ENCODE results near the genes ARMS2 and SPADH.

- PRO-cap = no peak
Observed at GRCh38 chr10:122087039-122087736, 98.2 kb downstream of the TACC2 start.

GRCh38 chr10:122112515-122113544 is 123.9 kb downstream of the TACC2 start:
- PRO-cap = bidirectional peak, plus-strand start at chr10:122112885, minus-strand start at chr10:122112611; bidirectional peak, plus-strand start at chr10:122113388, minus-strand start at chr10:122113357

- PRO-cap = no peak
Observed at GRCh38 chr10:122120868-122121495, 132.0 kb downstream of the TACC2 start.

DNA sequence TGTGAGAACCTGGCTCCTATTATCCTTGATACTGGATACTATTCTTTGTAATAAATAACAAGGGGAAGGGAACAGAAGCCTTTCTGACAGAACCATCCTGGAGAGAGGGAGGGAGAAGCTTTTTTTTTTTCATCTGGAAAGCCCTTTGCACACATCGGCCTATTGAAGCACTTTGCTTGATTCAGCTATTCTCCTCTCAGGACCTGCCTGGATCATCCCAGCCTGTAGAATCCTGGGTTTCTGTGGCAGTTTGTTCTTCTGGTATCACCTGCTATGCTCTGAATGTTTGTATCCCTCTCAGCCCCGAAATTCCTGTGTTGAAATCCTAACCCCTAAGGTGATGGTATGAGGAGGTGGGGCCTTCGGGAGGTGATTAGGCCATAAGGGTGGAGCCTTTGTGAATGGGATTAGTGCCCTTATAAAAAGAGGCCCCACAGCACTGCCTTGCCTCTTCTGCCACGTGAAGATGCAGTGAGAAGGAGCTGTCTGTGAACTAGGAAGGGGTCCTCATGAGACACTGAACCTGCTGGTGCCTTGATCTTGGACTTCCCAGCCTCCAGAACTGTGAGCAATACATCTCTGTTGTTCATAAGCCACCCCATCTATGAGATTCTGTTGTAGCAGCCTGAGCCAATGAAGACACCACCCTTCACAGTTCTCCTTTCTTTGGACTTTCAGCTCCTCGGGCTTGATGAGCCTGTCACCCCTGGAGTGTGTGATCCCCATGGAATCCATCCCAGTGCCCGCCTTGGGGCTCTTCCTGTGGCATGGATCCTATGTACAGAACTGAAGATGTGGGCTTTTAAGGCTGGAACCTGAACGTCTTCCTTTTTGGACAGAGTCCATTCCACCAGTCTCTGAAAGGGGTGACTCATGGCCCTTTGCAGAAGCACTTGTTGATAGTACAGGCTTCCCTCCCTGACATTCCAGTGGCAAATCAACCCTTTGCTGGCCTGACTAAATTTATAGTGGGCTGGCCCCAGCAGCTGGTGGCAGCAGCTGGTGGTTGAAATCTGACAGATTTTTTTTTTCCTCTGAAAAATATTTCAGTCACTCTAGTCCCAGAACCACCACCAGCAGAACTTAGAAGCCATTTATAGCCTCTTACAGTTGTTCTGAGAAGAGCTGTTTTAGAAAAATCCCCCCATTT is 138.0 kb downstream of the TACC2 start:
- PRO-cap = no peak

- PRO-cap = no peak
Observed at GRCh38 chr10:122133206-122133589, 137.9 kb upstream of the BTBD16 start.

- PRO-cap = no peak
Observed at GRCh38 chr10:122150119-122150673, 120.9 kb upstream of the BTBD16 start.

DNA sequence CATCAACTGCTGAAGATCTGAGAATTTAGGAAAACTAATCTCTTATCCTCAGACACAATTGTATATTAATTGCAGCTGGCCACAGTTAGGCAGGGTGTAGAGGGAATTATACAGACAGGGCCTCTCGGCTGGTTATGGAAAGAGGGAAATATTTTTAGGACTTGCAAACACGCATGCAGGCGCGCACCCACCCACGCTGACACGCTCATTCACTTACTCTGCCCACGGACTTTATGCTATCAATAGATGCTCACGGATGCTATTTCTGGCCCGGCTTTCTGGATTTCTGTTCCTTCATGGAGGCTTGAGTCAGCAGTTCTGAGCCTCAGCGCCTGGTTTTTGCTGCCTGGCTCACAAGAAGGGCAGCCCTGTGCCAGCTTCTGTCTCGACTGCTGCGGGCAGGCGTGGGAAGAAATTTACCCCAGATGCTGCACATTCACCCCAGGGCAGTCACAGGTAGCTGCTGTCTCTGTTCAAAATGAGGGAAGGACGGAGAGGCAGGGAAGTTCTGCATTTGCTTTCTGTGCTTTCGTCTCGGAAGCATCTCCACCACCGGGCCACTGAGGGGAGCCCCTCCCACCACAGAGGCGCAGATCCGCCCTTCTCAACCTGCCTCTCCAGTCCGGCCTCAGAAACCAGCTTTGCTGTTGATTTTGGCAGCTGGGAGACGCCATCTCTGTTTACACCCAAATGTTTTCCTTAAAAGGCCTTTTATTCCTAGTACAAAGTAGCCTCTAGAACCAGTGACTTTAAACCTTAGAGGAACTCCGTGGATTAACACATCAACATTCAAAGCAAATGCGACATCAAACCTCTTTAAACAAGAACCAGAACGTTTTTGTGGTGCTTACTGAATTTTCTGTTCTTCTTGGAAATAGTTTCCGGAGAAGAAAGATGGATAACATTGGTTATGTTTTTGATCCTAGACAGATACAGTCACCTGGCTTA is 116.2 kb upstream of the BTBD16 start:
- PRO-cap = no peak

GRCh38 chr10:122165190-122165575 is 105.9 kb upstream of the BTBD16 start:
- PRO-cap = no peak

DNA sequence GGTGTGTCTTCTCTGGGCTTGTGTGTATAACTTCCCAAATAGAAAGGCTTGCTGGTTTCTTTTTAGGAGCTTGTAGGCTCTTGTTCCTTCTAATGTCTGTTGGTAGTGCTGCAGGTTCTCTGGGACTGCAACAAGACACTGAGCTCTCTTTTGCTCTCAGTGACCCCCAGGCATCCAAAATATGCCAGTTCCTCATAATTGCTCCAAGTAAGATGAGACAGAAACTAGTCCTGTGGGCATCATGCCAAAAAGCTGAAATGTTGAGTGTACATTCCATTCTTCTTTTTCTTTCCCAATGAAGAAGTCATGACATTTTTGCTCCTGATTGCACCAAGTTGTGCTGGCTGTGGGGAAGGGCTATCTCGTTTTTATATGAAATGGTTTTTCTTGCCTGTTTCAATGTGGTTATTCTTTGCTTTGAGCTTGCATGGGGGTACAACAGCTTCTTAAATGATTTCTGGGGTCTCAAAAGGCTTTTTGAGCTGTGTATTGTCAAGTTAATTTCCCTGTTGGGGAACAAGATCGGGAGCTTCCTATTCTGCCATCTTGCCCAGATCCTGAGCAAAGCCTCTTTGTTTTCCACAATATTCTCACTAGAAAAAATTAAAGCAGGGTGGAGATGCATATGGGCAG is 7.0 kb upstream of the BTBD16 start:
- PRO-cap = no peak

GRCh38 chr10:122375787-122375967 is 1.2 kb downstream of the PLEKHA1 start:
- PRO-cap = no peak

DNA sequence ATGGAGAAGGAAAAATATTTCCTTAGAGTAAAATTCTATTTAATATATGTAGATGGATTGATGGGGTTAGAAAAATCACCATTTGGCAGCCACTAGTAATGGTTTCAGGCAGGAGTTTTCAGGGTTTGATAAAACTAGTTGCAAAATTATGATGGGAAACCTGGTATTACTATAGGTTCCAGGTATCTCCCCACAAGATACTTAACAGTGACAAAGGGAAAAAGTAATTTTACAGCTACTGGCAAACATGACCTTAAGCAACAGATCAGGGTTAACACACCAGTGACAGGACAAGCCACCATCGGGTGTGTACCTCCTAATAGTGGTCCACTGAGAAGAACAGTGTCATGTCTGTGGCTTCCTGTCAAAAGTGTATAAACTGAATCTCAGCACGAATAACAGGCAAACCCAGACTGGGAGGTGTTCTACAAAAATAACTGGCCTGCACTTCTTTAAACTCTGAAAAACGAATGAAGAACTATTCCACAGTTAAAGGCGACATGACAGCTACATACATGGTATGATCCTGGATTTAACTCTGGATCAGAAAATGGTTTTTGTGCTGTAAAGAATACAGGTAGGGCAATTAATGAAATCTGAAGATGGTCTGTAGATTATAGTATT is 32.2 kb upstream of the ARMS2 start:
- PRO-cap = no peak

- PRO-cap = no peak
Observed at GRCh38 chr10:122454354-122454726, at the start of gene ARMS2. Gene ARMS2, plus strand, starts transcription at chr10:122454653.

- PRO-cap = no peak
Observed at GRCh38 chr10:122462942-122463540, 1.7 kb downstream of the HTRA1 start.

DNA sequence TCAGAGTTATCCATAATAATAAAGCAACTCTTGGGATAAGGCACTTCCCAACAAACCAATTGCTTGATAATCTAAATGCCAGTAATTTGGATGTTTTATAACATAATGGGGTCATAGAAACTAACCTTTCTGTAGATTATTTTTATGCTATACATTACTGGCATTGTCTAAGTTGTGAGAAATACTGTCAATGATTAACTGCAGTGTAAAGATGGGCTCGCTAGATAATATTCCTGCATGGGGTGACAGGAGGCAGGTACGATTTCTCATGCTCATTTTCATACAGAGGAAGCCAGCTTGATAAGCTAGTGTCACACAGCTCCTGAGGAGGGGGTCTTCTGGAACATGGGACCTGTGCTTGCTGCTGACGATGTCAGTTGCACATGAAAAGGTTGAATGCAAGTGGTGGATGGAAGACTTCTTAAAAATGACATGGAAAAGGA is 27.7 kb upstream of the DMBT1 start:
- PRO-cap = no peak

GRCh38 chr10:122672621-122673144 is at the start of gene SPADH:
Gene SPADH, plus strand, starts transcription at chr10:122672850.
- PRO-cap = no peak

DNA sequence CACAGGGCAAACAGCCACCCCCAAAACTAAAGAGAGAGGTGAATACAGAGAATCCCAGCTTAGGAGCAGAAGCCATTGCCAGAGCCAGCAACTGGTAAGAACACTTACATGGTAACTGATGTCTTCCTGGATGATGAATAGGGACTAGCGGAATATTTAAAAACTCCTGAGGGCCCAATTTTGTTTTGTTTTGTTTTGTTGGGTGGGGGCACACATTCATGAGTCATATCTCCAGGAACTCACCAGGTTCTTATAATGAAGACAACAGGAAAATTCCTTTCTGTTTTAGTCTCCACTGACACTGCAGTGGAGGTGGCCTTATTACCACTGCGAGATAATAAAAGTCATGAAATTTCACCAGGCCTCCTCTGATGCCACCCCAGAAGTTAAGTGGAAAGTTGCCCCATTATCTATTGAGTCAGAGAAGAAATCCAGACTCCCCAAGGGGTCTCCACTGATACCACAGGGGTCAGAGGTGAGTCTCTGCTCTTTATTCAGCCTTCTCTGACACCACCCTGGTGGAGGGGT is 6.6 kb upstream of the CUZD1 start:
- PRO-cap = no peak

DNA sequence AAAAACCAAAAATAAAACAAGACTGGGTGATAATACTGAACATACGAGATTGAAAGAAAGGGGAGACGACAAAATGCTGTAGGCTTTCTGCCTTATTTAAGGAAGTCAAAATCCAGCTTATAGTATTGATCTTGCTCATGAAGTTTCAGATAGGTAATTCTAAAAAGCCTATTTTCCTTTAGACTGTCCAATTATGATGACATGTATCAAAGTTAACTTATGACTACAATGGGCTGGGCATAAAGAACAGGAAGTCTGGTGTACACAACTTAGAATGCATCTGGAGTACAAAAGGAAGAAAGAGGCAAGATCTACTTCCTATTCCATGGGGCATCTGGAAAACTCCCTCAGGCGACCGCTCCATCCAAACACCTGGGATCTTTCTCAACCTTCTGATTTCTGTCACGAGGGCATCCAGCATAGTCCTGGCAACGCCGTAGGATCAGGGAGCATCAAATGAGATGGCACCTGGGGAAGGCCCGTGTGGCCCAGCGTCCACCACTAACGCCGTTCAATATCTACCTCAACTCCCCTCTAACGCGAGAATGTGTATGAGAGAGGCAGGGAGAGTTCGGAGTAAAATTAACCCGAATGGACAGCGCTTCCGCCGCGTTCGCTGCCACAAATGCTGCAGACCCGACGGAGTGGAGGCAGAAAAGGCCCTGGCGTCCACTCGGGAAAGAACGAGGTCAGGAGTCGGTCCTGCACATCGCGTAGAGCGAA is 472 bp downstream of the FAM24B start:
- PRO-cap = unidirectional peak, plus-strand start at position 319 of the sequence

- PRO-cap = no peak
Observed at GRCh38 chr10:123007485-123007857, 1.1 kb downstream of the IKZF5 start.

- PRO-cap = no peak
Observed at GRCh38 chr10:123011847-123012587, 3.2 kb downstream of the ACADSB start.

- PRO-cap = no peak
Observed at GRCh38 chr10:123136743-123137430, 1.1 kb downstream of the HMX3 start.